Calu3 (cell line): ENCODE measurements around a stretch of chr3.

DNA sequence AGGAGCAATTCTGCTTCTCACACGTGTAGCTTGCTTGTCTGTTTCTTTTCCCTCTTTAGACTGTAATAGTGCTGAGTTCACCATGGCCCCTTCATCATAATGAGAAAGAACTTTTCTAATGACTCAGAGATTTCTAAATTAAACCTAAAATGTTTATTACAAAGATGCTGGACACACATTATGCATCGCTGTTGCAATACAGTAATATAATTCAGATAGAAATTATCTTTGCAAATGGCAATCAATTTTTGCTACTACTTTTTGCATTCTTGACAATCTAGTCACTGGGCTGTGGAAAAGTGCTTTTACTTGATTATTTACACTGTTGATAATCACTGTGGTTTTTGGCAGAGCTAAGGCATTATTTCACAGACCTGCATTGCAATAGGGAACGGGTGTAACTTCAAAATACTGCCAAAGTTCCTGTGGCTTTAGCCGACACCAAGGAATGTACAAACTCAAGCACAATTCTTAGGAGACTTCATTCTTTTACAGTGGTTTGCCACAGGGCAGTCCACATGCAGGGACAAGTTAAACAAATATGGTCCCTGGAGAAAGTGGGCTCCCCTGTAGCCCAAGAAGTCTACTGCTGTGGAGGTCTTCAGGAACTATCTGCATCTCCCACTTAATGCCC is 281.1 kb upstream of the TBL1XR1 start:
- PRO-cap = unidirectional peak, plus-strand start at position 484 of the sequence

GRCh38 chr3:177535877-177536139 is 338.5 kb upstream of the TBL1XR1 start:
- PRO-cap = no peak

GRCh38 chr3:177726626-177727206 is 529.4 kb upstream of the TBL1XR1 start:
- PRO-cap = no peak

DNA sequence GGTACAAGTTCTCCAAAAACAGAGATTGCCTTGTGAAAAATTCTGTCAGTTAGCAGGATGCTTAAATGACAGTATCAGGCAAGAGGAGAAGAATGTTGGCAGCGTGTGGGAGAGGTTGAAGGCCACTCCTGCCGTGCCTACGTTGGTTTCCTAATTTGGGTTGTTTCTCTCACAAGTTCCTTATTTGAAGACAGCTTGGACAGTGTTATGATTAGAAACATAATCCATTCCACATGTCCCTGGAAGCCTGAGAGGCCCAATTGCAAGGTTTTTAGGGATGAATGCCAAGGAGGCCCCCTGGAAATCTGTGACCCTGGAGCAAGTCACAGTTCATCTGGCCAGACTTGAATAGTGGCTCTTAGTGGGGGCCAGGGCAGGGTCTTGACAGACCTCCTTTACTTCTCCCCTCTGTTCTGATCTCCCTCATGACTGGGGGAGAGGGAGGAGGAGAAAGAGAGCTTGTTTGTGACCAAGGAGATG is 584.4 kb upstream of the TBL1XR1 start:
- PRO-cap = no peak

GRCh38 chr3:177827325-177827931 is 630.1 kb upstream of the TBL1XR1 start:
- PRO-cap = no peak

DNA sequence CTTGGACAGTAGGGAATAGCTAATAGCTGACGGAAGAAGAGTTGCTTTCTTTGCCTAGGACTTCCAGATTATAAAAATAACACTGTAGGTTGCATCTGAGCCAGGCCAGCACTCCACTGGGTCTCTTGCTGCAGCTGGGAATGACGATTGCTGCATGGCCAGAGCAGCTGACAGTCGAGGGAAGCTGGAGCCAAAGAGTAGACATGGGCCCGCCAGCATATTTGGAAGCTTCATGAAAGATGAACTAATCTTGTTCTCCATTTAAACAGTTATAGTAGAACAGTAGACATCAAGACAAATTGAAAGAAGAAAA is 81.4 kb upstream of the KCNMB2 start:
- PRO-cap = no peak

GRCh38 chr3:179438694-179439575 is 12.3 kb downstream of the GNB4 start:
- PRO-cap = no peak

DNA sequence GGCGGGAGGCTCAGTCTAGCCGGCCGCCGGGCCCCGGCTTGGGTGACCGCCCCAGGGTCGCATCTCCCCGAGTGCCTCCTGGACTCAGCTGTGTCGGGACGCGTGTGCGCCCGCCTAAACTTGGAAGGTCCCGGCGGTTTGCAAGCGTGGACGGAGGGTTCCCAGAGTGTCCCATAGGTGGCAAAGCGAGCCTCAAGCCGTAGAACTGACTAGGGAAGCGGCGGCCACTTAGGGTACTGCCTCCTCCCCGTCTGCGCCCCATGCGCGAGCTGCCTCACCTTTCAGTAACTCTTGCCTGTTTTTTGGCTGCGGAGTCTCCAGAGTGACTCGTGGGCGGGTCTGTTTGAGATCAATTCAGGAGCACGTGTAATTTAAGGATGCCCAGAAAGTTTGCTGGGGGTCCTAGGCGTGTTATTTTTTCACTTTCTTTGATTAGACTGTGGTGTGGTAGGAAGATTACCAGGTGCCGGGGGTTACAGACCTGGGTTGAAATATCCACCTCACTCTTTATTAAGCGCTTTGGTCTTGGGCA is 749 bp downstream of the ACTL6A start:
- PRO-cap = bidirectional peak, plus-strand start at position 202 of the sequence, minus-strand start at position 116 of the sequence

DNA sequence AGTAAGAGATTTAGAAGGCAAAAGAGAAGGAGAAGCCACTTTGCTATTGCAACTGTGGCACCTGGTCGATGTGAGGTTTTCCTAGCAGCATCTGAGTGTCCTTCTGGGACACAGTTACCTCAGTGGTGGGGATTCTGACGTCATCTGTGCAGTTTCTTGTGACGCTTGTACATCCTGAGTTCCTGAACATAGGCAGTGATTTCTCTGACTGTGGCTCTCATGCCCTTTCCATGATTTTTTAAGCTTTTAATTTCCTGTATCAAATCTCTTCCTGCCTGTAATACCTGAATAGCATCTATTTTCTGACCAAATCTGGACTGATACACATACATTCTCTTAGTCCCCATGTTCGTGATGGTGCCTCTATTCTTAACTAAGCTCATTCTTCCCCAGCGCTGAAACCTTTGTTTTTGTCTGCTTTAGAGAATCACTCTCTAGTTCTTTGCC is 9.0 kb downstream of the USP13 start:
- PRO-cap = no peak

GRCh38 chr3:180678805-180679112 is 530 bp downstream of the CCDC39 start:
- PRO-cap = no peak

DNA sequence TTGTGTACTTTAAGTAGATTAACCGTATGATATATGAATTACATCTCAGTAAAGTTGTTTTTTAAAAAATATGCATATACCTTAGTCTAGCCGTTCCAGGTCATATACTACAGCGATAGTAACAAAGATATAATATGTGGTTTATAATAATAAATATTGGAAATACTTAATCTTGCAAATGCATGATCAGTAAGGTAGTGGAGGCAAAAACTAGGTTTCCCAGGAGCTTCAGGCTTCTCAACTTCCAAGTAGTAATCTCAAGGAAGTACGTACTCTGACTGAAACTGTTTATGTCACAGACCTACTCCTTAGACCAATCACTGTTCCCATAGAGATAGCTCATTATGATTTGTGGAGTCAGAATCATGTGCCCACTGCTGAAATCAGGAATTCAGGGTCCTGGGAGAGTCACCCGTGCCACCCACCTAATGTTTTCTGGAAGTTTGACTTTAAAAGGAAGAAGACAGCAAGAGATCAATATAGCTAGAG is 41.7 kb upstream of the FXR1 start:
- PRO-cap = no peak

GRCh38 chr3:180912829-180913546 is 518 bp downstream of the FXR1 start:
- PRO-cap = bidirectional peak, plus-strand start at chr3:180912963, minus-strand start at chr3:180912896; unidirectional peak, minus-strand start at chr3:180913140

GRCh38 chr3:181700355-181700755 is 11.4 kb upstream of the SOX2 start:
- PRO-cap = no peak

DNA sequence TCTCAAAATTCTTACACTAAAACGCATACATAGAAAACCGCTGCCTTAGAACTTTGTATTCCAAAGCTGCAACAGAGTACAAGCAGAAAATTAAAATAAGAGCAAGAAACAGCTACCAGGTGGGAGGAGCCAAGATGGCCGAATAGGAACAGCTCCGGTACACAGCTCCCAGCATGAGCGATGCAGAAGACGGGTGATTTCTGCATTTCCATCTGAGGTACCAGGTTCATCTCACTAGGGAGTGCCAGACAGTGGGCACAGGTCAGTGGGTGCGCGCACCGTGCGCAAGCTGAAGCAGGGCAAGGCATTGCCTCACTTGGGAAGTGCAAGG is 367.4 kb upstream of the ATP11B start:
- PRO-cap = no peak

- PRO-cap = no peak
Observed at GRCh38 chr3:182880697-182881070, 87.4 kb downstream of the ATP11B start.

DNA sequence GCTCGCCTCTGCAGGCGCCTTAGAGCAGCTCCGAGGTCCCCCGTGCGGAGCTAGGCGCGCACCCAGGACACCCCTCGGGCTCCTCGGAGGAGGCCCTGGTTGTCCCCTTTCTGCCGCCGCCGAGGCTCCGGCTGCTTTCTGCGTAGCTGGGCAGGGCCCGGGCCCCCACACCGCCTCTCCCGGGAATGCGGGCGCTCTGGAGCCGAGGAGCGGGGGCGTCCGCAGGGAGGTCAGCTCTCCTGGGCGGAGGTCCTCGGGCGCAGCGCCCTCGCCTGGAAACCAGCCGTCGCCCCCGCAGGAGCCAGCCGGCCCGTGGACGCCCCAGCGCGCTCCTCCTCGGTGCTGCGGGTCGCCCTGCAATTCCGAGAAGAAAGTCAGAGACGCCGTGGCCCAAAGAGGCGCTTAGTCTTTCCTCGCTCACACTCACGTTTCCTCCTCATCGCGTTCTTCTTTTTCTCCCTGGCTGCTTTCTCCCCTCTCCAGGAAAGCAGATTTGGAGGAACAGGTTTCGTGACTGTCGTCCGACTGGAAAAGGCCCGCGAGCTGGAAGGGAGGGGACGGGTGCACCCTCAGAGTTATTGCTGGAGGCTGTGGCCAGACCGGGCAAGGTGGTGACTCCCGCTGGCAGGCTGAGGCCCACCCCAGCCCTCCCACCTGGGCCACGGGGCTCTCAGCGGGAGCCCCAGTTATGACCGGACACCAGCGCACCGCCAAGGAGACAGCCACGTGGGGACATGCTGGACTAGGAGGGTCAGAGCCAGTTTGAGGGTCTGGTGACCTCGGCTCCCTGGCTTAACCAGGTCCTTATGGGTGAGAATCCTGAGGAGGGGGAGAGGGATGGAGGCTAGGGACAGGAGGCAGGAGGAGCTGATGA is 16.9 kb upstream of the LAMP3 start:
- PRO-cap = no peak

DNA sequence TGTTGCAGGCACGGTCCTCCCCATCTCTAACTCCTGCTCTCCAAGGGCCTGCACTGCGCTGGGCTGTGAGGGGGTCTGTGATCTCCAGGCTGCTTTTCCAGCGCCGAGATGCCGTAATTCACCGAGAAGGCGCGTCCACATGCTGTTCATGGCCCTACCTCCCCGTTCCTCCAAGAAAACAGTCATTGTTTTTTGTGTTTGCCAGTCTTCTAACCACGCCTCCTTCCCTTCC is 17.6 kb upstream of the LAMP3 start:
- PRO-cap = no peak

- PRO-cap = no peak
Observed at GRCh38 chr3:183267054-183267718, 14.1 kb downstream of the B3GNT5 start.

- PRO-cap = bidirectional peak, plus-strand start at chr3:183286062, minus-strand start at chr3:183285917; bidirectional peak, plus-strand start at chr3:183286346, minus-strand start at chr3:183286351
Observed at GRCh38 chr3:183285691-183286638, 32.9 kb downstream of the B3GNT5 start.

- PRO-cap = no peak
Observed at GRCh38 chr3:183287263-183288306, 34.5 kb downstream of the B3GNT5 start.